ENCODE results near the genes ADRA2B and SEMA4C.

GRCh38 chr2:96116202-96117377, at the start of gene ADRA2B:
TSS of gene ADRA2B (minus strand) at chr2:96116571.
- PRO-cap = no peak

DNA sequence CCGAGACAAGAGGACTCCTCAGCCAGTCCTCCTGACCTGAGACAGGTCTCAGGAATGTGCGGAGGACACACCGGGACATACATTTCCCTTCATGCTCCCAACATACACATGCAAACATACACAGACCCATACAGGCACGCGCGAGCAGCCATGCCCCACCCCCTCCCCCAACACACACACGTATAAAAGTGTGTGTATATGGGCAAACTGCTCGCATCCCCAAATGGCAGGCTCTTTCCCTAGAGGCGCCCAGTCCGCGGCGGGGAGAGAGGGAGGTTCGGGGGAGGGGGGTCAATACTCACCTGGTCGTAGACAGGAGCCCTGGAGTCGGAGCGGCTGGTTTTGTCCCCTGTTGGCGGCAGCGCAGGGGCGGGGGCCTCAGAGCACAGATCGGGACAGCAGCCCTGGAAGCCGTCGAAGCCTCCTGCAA, 766 bp downstream of the DUSP2 start:
- PRO-cap = no peak

DNA sequence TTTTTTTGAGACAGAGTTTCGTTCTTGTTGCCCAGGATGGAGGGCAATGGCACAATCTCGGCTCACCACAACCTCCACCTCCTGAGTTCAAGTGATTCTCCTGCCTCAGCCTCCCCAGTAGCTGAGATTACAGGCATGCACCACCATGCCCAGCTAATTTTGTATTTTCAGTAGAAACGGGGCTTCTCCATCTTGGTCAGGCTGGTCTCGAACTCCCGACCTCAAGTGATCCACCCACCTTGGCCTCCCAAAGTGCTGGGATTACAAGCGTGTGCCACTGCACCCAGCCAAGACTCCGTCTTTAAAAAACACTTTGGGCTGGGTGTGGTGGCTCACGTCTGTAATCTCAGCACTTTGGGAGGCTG, 20.4 kb downstream of the STARD7 start:
- PRO-cap = no peak

- PRO-cap = no peak
Measured at GRCh38 chr2:96250780-96251313, 14.9 kb downstream of the TMEM127 start.

GRCh38 chr2:96286486-96287283, 18.7 kb downstream of the SNRNP200 start:
- PRO-cap = no peak

DNA sequence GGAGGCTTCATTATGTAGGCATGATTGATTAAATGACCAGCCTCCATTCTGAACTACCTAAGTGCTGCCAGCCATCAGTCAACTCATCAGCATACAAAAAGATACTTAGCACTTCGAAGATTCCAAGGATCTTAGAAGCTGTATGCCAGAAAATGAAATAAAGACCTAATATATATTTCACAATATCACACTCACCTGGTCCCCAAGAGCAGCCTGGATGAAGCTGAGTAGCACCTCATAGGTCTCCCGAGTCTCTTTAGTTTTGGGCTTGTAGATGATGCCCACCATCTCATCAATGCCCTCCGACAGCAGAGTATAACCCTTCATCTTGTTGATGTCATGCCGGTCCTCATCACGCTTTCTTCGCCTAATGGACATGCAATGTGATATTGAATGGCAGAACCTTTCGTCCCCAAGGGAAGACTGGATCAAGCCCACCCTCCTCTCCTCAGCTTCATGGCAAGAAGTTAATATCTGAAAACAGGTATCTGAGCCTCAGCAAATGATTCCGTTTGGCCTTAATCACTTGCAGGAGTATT, 2.3 kb downstream of the SNRNP200 start:
- PRO-cap = no peak

GRCh38 chr2:96527985-96529295, 8.1 kb upstream of the ARID5A start:
- PRO-cap = bidirectional peak, plus-strand start at chr2:96528133, minus-strand start at chr2:96528098; bidirectional peak, plus-strand start at chr2:96528621, minus-strand start at chr2:96528389

GRCh38 chr2:96539280-96539927, 2.9 kb downstream of the ARID5A start:
- PRO-cap = no peak

GRCh38 chr2:96553419-96554364, 17.1 kb downstream of the ARID5A start:
- PRO-cap = no peak

GRCh38 chr2:96610654-96611276, 27.3 kb downstream of the KANSL3 start:
- PRO-cap = no peak

DNA sequence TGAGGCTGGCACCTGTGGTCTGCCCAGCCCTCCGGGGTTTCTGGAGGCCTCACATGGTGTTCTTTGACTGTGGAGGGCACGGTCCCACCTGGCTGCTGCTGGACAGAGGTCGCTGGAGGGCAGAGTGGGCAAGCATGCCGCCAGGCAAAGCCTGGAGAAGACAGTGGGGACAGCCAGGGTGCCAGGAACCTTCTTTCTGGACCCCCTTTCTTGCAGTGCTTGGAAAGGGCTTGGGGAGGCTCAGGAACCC, 26.7 kb upstream of the CNNM3 start:
- PRO-cap = no peak

DNA sequence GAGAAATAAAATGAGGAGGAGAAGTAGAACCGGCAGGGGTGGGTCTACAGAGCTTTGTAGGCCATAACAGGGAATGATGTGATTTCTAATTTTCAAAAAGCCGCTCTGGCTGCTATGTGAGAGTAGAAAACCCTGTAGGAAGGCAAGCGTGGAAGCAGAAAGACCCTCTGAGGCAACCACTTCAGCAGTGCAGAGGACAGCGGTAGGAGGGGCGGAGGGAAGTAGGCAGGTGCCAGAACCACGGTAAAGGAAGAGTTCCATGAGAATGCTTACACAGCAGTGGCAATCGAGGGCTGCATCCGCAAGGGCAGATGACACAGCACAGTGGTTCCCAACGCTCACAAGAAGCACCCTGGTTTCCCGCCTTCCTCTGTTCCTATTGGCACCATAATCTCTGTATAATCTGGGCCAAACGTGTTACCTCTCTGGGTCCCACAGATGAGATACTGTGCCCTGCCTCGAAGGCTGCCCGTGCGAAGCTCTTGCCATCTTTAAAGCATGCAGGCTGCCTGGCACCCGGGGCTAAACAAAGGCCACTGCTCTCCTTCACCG, 792 bp downstream of the ANKRD39 start:
- PRO-cap = bidirectional peak, plus-strand start at position 272 of the sequence, minus-strand start at position 255 of the sequence

GRCh38 chr2:96867460-96868093, 2.3 kb downstream of the SEMA4C start:
- PRO-cap = no peak

- PRO-cap = bidirectional peak, plus-strand start at chr2:96870134, minus-strand start at chr2:96870080
Measured at GRCh38 chr2:96869693-96870614, at the start of gene SEMA4C. TSS of gene SEMA4C (minus strand) at chr2:96870080.

GRCh38 chr2:96888447-96889114, 18.7 kb upstream of the SEMA4C start:
- PRO-cap = no peak

DNA sequence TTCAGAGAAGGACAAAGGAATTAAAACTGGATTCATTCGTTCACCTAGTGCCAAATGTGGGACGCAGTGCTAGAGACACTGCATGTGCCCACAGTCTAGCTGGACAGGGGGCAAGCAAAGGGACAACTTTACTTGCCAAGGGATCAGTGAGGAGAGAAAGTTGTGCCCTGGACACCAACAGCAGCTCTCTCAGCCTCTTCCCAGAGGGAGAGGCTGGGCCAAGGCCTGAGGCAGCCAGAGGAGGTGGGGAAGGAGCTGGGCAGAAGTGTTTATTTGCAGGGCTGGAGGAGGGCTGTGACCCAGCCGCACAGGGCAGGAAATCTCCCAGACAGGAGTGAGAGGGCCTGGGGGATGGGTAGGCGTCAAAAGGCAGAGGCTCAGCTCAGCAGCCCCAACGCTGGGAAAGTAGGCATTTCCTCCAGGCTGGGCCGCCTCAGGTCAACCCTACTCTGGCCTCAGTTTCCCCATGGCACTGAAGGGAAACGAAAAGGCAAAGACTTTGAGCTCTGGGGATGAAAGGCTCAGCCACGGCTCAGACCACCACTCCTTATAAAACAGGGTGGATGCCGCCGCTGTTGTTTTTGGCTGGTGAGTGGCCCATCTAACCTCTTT, 21.7 kb upstream of the SEMA4C start:
- PRO-cap = no peak

- PRO-cap = no peak
Measured at GRCh38 chr2:97651939-97652235, 6.0 kb downstream of the COX5B start.

DNA sequence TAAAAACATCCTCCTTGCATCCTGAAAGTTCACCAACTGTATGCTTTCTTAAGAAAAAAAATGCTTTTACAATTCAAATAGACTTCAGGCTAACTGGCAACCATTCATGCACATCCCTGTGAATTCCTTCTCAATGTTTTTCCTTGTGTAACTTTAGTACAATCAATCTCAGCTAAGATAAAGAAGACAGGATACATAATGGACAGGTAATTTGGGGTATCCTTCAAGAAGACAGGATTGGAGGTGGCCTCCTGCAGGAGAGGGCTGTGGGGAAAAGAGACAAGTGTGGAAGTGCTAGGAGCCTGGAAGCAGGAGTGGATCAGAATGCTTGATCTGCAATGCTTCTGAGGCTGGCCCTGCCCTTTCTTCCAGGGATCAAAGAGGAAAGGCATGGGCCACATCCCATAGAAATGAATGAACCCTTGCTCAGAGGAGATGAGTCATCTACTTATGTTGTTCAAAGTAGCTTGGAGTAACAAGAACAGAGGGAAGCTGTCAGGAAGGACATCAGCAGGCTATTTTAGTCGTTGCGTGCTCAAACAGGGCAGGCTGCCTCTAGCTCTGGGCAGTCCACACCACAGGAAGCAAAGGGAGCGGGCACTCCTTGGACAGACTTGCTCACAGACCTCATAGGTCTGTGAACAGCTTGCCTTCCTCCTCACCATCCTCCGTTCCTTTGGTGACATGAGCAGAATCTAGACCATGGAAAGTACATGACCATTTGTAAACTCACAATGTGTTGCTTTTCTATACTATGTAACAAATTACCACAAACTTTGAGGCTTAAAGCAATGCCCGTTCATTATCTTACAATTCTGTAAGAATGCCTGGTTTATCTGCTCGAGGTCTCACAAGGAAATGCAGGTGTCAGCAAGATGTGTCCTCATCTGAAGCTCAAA, 126.4 kb downstream of the TMEM131 start:
- PRO-cap = no peak

- PRO-cap = no peak
Measured at GRCh38 chr2:98070080-98070712, 16.8 kb upstream of the VWA3B start.

DNA sequence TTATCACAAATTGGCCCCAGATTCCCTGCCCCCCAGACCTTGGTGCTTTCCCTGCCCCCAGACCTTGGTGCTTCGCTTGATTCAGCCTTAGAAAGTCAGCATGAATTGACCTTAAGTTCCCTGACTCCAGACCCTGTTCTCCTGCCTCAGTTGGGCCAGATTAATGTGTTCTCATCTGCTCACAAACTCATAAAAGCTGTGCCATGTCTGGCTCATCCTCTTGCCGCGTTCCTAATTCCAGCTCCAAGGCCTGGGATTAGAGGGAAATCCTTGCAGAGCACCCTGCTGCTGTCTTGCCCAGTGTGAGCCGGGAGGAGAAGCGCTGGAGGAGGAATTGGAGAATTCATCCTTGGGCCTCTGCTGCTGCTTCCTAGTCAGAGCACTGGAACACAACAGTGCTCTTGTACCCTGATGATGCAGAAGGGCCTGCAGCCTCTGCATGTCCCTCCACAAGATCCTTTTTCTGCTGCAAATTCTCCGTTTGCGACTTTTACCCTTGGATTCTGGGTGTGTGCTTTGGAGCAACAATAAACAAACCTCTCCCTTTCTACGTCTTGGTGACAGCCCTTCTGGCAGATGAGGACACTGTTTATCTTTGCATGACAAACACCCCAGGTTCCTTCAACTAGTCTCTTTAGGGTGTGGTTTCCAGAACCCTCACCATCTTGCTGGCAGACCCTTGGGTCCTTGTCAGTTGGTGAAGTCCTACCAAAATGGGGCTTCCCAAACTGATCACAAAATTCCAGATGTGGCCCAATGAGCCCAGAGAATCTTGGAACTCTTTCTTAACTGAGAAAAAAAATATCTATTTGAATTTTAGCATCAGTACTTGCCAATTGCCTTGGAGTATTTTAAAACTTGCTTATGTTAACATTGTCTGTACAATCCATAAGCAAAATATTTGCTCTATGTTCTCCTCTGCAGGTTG, 46.8 kb upstream of the CNGA3 start:
- PRO-cap = no peak